ENCODE results near the genes CXCL11 and SHROOM3.

- PRO-cap: no peak
Observed at GRCh38 chr4:75980284-75981034, 10.3 kb downstream of the SDAD1 start.

DNA sequence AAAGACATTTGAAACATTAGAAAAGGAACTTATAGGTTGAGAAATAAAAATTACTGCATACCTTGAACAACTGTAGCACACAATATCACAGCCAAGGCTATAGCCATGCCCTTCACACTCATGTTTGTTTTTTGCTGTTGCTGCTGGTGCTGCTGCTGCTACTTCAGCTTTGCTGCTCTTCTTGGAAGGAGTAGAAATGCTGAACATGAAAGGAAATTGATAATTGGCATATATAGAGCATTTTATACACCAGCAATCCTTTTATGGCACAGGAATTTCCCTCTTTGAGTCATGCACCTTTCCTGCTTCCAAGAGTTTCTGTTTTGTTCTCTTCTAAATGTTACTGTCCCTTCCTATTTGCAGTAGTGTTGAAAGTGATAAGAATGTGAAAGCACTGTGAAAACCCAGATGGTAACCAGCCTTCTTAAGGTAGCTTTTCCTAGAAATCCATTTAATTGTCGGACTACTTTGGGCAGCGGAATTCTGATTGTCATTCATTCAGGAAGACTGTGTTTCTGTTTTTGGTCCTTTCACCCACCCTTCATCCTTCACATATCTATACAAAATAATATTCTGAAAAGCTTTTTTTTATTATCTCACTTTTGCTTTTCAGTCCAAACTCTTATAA, at the start of gene CXCL11:
Gene CXCL11, minus strand, starts transcription at position 205 of the 628 bp plus-strand sequence.
- PRO-cap: no peak

- PRO-cap: no peak
Observed at GRCh38 chr4:76307366-76308089, 995 bp downstream of the STBD1 start.

GRCh38 chr4:76308459-76309040, 2.0 kb downstream of the STBD1 start:
- PRO-cap: no peak

GRCh38 chr4:76311759-76312427, 5.4 kb downstream of the STBD1 start:
- PRO-cap: no peak

DNA sequence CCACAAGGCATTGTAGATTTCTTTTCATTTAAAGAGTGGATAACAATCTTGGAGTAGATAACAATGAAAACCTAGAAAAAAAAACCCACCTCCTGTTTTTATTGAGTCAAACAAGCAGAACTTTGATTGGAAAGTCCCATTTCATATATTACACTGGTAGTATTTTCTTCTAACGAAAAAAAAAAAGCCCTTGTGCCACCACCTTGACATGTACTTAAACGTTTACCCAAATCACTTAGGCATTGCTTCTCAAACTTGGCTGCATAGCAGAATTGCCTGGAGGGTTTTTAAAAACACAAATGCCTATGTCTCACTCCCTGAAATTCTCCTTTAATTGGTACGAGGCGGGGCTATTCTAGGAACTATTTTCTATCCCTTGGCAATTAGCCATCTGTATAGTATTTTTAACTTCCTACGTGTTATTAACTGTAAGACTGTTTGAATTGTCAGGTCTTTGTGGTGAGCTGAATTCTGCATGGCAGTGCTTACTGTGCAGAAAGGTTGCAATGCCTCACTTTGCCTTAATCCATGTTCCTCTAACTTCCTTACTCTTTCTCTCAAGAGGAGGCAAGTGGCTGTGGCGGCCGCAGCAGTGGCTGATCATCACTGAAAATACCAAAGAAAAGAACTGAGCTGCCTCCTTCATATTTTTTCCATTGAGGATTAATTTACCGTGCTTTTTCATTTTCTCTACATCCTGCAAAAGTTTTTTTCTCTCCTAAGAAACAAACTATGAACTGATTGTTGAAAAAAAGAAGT, at the start of gene SHROOM3:
Gene SHROOM3, plus strand, starts transcription at position 548 of the 759 bp plus-strand sequence.
- PRO-cap: no peak

DNA sequence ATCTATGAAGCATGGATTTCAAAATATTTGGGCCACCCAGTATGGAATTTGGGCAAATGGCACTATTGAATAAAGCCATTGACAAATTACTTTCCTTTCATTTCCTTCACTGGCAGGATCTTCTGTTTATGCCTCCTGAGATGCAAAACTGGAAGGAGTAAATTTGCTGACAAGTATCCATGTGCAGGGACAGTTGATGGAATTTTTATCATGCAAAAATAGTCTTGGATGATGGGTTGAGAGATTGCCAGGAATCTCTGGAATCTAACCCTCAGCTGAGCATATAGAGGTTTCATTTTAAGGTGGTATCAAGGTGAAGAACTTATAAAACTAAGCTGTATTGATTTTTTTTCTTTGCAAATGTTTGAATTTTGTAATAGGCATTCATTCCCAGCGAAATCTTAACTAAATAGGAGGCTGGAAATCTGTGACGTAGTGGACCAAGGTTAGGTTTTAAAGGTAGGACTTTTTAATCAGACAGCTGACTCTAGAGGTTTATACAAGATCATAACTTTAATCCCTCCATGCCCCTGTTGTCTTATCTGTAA, 101.1 kb downstream of the SHROOM3 start:
- PRO-cap: no peak

- PRO-cap: no peak
Observed at GRCh38 chr4:76682962-76683407, 215.0 kb downstream of the SOWAHB start.

DNA sequence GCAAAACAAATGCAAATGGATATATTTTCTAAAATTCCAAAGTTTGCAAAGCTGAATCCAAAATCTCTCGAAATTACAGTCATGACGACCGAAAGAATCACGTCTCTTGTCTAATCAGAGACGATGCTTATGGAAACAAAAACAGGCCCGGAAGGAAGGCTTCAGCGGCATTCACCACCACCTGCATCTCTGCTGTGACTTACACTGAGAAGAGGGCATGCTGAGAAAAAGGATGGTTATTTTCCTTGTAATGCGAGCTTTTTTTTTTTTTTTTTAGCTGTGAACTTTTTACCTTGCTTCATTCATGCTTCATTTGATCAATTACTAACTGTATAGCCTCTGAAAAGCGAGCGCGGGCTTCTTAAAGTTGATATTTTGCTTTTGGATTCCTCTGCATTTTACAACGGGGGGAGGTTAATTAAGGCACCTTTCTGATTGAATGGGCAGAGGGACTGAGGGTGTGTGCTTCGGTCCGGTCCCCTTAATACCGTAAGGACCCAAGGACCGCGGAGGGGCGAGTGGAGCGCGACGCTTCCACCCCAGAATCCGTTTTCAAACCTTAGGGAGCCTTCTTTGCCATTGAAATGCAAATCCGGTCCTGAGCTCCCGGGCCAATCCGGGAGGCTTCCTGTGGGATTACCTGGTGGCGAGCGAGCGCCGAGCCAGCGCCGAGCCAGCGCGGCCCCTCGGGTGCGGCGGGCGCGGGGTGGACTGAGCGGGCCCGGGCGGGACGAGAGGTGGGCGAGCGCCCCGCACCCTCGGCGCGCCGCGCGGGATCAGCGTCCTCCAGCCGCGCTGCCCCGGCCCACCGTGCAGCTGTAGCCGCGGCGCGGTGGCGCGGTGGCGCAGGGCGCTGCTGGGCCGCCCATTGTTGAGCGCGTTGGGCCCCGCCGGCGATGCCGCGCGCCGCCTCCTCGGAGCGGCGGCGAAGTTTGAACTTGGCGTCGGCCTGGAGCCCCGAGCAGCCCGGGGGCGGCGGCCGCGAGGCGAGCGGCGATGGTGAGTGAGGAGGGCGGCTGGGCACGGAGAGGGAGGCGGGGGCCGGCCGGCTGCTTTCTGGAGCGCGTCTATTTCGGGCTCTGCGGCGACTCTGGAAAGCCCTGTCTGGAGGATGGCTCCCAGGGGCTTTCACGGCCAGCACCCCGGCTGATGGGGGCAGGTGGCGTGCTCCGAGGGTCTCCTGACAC, 208.8 kb downstream of the SOWAHB start:
- PRO-cap: bidirectional peak, plus-strand start at position 633 of the sequence, minus-strand start at position 548 of the sequence; bidirectional peak, plus-strand start at position 868 of the sequence, minus-strand start at position 812 of the sequence

DNA sequence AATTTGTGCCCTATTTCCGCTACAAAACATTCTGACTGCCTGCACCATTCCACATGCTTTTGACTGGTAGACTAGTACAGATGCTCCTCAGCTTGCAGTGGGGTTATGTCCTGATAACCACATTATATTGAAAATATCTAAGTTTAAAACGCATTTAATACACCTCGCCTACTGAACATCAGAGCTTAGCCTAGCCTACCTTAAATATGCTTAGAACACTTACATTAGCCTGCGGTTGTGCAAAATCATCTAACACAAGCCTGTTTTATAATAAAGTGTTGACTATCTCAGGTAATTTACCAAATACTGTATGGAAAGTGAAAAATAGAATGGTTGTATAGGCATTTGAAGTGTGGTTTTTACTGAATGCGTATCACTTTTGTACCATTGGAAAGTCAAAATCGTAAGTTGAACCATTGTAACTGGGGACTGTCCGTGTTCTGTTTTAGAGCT, 11.9 kb downstream of the SEPTIN11 start:
- PRO-cap: no peak

- PRO-cap: no peak
Observed at GRCh38 chr4:77031908-77032578, 43.7 kb downstream of the CCNI start.

DNA sequence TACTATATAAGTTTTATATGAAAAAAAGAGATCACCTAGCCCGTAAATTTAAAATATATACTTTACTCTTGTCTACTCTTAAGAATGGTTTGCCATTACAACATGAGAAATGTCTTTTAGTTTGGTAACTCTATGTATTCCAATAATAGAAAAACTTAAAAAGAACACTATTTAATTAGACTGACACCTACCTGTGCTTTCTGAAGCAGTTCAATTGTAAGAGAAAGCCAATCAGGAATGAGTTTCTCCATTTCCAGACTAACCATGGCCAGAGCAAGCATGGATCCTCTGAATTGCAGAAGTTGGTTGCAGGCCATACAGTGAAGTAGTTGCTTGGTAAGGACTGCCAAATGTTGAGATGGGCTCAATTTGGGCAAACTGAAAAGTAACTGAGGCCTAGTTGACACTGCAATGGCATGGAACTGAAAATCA, 20.8 kb downstream of the CCNI start:
- PRO-cap: no peak

GRCh38 chr4:77565940-77566620, 39.5 kb upstream of the CXCL13 start:
- PRO-cap: no peak

GRCh38 chr4:77900539-77900935, 37.9 kb downstream of the MRPL1 start:
- PRO-cap: no peak

DNA sequence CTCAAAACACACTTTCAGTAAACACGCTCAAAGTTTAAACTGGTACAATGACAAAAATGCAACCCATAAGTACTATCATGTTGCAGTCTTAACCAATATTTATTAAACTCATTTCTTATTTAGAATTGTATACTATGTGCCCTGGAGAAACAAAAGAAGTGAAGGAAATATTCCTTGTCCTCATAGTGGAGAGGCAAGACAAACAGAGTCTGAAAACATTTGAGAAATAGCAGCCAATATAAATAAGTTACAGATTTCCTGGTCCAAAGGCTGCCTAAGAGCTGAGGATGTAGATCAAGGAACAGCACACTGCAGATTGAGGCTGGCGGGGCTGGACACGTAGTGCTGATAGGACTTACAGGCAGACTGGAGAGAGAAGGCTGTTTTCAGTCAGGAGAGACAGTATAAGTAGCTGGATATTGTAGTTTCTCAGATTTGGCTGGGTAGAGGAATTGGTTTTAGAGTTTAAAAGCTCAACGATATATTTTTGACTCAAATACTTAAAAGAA, 39.0 kb upstream of the ANXA3 start:
- PRO-cap: no peak

- PRO-cap: unidirectional peak, minus-strand start at chr4:78552887
Observed at GRCh38 chr4:78552787-78553374, 1.3 kb downstream of the ANXA3 start.

DNA sequence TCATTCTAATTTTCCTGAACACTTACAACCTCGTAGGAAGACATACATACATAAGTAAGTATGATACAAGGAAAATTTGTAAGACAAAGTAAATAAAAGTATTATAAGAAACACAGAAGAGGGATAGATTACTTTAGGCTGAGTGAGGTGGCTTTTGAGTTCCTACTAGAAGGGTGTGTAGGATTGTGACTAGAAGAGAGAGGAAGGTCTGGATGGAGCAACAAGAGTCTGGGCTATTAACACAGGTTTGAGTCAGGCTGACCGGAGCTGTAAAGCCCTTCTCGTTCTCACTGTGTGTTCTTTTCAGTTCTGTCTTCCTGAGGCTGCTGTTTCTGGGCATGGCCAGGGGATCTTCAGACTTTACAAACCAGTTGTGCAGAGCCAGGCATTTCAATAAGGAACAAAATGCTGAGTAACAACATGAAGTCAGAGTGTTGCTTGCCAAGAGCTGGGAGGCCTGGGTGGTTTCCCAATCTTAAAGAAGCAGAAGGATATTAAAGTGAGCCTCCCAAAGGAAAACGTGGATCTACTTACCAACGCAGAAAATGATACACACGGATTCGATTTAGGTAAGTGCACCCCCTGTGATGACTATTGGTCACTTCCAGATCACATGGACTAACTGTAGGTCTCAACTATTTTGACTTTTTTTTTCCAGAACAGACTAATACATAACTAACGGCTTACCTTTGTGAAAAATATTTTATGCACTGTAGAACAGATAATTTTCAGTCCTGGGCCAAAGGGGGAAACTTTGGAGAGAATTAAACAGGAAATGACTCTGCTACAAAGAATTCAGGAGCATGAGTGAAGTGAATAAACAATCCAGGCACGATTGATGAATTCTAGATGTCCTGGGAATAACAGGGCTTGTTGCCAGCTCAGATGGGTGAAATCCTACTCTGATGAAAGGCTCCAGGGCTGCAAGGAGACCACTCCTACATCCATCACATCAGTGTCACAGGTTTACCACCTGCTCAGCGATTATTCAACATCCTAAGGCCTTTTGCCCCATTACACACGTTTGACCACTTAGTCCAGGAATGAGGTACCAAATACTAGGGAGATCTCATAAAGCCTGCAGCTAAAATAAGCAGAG, 94.5 kb downstream of the ANXA3 start:
- PRO-cap: unidirectional peak, minus-strand start at position 355 of the sequence; unidirectional peak, minus-strand start at position 395 of the sequence

DNA sequence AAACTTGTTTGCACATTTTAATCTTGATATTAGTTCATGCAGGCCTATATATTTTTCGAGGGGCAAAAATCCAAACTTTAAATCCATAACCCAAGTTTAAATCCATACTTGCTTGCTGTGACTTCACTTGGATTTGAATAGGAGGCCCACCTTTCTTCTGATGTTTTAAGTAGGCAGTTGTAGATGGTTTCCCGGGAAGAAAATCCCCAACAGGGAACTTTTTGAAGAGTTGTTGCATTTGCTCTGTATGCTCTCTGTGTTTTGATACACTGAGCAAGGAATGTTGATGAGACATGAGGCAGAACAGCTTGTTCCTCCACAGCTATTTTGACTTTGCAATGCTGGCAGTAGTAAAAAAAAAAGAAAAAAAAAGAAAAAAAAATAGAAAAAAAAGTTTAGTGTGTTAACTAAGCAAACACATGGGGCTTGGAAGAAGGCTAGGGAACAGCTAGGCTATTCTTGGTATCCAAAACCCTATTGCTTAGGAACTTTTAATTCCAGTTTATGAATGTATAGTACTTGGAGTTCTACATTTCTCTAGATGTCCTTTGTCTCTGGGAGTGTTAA, 23.3 kb upstream of the PAQR3 start:
- PRO-cap: no peak

- PRO-cap: no peak
Observed at GRCh38 chr4:80058480-80059199, 14.4 kb downstream of the ANTXR2 start.

DNA sequence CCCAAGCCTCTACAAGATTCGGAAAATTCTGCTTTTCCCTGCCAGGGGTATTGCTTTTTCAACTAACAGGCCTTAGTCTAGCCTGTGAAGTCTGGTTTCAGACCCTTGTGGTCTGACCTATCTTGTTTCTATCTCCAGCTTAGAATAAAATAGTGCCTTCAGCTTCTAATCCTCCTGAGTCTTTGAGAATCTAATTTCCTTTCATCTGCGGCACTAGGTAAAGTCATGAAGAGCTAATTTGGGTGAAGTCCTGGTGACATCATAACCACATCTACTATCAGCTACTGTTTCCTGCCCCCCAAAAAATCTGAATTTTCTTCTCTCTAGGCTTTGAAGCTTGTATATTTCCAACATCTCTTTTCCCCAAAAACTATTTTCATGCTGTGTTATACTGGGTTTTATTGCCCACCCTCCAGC, 52.8 kb upstream of the ANTXR2 start:
- PRO-cap: no peak

Data from pulmonary artery (tissue), 1 donor.